Metanephros (tissue), 2 donors: Measurements from ENCODE around the genes SLC17A4 and SLC17A1.

DNA sequence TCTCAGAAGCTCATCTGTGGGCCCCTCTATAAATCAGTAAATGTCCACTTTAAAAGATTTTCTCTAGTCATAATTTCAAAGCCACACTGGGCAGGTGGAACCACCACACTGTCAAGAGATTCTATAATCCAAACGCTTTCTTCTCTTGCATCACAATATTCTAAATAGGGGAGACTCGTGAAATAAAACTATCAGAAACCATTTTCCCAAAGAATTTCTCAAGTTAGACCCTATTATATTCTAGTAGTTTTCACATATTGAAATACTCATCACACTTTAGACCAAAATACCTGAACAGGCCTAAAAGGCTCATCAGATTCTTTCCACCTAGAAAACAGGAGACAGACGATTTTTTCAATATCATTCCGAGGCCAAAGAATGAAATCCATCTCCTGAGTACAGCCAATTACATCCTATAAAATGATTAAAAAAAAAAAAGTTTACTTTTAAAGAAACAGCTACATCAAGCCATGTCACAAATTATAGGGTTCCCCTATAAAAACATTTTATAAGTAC, 4.9 kb downstream of the C6orf62 start:
- RAMPAGE, long total RNA, result no peak

DNA sequence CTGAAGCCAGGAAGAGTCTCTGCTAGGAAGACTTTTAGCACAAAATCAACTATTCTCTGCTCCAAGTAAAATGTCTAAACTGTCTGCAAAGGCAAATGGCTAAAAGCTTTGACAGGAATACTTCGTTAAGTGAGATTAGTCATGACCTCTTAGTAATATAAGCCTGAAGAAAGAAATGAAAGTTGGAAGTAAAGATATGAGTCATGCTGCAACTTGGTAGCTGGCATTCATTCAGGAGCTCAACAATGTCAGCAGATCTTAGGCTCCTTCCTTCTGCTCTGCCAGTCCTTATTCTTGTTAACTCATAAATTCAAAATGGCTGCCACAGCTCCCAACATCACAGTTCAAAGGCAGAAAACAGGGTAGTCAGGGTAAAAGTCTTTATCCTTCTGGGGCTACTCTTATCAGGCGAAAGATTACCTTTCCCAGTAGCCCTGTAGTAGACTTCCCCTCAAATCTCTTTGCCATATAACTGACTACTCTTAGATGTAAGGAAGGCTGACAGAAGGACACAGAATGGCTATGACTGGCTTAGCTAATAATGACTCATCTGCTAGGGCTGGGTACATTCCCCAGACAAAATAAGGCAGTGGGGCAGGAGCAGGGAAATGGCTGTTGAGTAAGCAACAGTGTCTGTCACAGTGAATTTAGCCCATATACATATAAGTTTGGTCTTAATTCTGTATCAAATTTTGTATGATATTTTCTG, 24.4 kb upstream of the C6orf62 start:
- RAMPAGE, long total RNA, result no peak

DNA sequence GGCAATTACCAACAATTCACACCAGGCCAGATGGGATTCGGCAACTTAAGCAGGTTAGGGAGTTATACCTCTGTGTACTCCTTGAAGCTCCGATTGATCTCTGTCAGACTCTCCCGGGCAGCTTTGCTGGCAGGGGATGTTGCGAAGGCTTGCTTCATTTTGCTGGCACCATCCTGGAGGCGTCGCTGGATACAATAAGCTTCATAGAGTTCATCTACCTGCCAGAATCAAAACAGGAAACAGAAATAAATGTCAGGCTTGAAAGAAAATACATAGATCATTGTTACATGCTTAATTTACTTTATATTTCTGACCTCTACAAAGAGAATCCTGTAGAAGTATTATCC, 66.5 kb upstream of the ARMH2 start:
- RAMPAGE, long total RNA, result no peak

DNA sequence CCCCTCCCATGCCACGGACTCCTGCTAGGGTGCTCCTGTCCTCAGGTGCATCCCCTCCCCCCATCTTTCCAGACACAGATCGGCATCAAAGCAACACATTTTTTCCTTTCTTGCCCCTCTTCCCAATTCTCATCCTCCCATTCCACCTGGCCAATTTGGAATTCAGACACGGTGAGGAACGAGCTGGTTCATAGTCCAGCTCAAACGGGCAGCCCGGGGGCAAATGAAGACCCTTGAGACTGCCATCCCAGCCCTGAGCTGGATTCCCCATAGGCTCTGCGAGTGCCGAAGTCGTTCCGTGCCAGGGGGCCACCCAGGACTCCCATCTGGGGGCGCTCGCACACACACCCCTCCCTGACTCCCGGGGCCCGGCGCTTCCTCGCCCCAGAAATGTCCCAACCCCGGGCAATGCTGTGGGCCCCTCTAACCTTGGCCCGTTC, 25.6 kb downstream of the RIPOR2 start:
- RAMPAGE, long total RNA, result no peak

GRCh38 chr6:24936451-24937289, 910 bp upstream of the RIPOR2 start:
- RAMPAGE, long total RNA, result no peak

- RAMPAGE, long total RNA, result no peak
Observed at GRCh38 chr6:24991579-24992041, 55.9 kb upstream of the RIPOR2 start.

DNA sequence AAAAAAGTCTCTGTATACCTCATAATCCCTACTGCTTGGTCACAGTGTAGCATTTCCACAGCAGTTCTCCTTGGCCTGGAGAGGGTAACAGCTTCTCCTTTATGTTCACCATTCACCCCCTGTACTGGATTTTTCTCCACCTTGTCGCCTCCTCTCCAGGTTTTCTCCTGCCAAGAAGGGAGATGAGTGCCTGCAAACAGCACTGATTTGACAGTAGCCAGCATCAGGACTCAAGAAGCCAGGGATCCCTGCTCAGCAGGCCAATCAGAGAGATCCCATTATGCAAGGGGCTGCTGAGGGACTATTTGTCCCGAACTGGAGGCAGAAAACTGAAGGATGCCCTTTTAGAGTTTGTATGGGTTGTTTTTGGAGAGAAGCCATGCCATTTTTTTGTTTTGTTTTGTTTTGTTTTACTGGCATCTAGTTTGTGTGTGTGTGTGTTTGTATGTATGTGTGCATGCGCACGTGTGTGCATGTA, 68.6 kb upstream of the RIPOR2 start:
- RAMPAGE, long total RNA, result no peak

GRCh38 chr6:25006223-25007150, 70.7 kb upstream of the RIPOR2 start:
- RAMPAGE, long total RNA, result no peak

GRCh38 chr6:25017308-25017887, 81.6 kb upstream of the RIPOR2 start:
- RAMPAGE, long total RNA, result no peak

DNA sequence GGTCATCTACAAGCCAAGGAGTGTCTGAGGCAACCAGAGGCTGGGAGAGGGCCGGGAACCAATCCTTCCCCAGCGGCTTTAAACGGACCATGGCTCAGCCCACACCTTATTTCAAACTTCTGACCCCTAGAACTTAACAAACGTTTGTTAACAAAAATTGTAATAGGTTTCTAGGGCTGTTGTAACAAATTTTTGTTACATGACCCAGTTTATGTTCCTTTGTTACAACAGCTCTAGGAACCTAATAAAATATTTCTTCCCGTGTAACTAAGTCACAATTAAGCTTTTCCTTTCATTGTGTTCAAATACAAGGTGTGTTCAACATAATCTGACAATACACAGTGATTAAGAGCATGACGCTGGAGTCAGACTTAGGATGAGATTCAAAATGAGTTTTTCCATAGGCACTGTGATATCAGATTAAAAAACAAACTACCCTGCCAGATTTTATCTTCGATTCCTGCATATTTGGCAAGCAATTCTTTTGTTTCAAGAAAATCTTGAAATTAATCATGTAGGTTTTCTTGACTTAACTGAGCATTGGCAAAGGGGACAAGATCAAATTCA, 169.5 kb upstream of the RIPOR2 start:
- RAMPAGE, long total RNA, result no peak

DNA sequence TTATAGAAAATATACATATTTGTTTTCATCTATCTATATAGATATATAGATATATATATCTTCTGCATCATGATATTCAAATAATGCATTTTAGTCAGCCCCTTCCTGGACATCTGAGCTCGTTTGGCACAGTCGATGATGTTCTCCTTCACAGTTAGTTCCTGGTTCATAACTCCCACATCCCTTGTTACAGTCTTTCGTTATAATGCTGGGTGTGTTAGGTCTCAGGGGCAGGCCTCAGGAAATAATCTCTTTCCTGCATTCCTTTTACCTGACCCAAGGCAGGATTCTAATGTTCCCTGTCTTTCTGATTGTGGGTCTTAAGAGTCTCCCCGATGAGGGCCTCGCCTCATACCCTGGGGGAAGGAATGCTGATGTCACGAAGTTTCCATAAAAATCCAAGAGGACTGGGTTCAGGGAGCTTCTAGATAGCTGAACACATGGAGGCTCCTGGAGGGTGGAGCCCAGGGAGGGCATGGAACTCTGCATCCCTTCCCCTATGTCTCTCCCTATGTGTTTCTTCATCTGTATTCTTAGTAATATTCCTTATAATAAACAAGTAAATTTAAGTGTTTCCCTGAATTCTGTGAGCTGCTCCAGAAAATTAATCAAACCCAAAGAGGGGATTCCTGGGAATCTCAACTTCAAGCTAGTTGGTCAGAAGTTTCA, 103.9 kb upstream of the CARMIL1 start:
- RAMPAGE, long total RNA, result no peak

DNA sequence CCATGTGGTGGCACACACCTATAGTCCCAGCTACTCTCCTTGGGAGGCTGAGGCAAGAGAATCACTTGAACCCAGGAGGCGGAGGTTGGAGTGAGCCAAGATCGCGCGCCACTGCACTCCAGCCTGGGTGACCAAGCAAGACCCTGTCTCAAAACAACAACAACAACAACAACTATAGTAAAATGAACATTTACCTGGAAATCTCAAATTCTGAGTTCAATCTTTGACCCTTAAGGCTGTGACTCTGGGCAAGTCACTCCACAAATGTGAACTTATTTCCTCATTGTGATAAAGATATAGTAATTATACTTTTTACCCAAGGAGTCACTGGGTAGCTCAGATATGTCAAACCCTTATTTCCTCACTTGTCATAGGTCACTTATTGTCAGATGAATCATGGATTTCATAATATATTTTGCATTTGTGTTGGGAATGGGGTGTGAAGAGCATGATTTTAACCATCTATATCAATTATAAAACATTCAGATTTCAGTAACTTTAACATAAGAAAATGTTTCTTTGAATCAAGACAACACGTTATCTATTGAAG, 3.8 kb upstream of the CARMIL1 start:
- RAMPAGE, long total RNA, result no peak

- RAMPAGE, long total RNA, result no peak
Observed at GRCh38 chr6:25326417-25326741, 47.2 kb downstream of the CARMIL1 start.

DNA sequence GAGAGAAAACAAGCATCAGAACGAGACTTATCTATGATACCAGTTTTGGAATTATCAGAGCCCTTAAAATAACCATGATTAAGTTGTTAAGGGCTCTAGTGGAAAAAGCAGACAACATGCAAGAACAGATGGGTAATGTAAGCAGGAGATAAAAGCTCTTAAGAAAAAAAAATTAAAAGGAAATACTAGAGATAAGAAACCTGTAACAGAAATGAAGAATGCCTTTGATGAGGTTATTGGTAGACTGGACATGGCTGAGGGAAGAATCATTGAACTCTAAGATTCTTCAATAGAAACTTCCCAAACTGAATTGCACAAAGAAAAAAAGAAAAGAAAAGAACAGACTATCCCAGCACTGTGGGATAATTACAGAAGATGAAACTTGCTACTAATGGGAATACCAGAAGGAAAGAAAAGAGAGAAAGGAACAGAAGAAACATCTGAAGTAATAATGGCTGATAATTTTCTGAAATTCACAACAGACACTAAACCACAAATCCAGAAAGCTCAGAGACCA, 127.3 kb upstream of the SCGN start:
- RAMPAGE, long total RNA, result no peak

DNA sequence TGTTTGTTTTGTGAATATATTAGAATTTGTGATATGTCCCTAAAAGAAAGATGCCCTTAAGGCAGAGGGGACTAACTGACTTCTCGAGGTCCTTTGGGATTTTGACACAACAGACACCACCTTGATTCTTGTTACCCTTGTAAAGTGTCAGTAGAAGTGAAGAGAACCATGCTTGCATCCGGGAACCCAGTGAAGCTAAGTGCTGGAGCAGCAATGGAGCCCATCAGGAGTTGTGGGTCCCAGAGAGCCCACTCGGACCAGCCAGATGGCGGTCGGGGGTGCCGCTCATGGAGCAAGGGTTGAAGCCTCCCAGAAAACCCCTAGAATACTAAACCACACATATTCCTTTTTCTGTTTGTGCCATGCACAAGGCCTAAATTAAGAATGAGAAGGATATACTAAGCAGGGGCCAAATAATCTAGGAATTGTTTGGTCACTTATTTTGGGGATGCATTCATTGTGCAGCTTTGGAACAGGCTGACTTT, 29.4 kb upstream of the SCGN start:
- RAMPAGE, long total RNA, result no peak

- RAMPAGE, long total RNA, result no peak
Observed at GRCh38 chr6:25661117-25661627, 9.2 kb downstream of the SCGN start.

DNA sequence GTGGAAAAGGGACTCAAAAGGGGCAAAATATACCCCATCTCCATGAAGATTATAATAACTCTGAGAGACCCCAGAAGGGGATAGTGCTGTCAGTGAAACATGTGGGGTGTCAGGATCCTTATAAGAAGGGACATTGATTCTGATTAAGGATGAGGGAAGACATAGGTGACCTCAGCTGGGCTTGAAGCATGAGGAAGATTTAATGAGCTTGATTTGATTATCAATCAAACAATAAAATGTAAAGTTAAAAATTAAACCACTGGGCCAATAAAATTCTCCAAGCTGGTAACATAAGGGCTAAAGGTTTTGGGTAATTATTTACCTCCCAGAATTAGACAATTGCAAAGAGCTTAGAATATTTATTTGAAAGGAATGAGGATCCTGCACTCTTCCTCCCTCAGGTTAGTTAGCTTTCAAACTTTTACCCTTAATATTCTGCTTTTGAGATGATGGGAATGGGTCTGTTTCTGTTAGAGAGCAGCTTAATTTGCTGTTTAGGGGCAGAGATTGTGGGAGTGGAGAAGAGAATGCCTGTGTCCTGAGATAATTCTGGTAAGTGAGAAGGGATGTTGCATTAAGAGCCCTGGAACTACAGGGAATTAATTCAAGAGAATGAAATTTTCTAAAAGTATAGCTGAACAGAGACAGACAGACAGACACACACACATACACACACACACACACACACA, at the start of gene SLC17A4:
Gene SLC17A4 (plus strand): TSS at position 362 of the 689 bp plus-strand sequence.
- RAMPAGE, long total RNA, result no peak

DNA sequence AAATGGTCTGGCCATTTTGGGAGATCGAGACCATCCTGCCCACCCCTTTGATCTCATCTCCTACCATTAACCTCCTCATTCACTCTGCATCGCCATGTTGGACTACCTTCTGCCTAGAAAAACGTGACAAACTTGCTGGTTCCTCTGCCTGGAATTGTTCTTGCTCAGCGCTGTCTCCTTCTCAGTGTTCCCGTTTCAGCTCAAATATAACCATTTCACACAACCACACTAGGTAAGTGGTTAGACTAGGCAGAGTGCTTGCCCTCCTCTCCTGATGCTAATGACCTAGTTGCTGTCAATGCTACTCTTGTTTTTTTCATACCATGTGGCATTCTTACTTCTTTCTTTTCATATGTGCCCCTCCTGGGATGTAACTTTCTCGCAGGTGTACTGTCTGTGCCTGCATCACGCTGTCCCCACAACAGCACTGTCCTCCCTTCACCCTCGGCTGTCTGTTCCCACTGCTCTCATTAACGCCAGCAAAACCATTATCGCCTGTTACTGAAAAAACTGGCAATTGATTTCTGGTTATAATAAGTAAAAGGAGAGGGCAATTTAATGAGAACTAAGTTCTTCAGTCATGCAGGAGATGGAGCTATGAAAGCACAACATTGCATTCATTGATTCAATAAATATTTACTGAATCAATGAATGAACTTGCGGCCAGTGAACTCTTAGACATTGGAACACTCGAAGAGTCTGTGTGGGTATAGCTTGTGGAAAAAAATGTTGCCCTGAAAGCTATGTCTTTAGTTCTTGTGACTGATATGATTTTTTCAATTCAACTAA, 1.8 kb downstream of the SLC17A4 start:
- RAMPAGE, long total RNA, result no peak

DNA sequence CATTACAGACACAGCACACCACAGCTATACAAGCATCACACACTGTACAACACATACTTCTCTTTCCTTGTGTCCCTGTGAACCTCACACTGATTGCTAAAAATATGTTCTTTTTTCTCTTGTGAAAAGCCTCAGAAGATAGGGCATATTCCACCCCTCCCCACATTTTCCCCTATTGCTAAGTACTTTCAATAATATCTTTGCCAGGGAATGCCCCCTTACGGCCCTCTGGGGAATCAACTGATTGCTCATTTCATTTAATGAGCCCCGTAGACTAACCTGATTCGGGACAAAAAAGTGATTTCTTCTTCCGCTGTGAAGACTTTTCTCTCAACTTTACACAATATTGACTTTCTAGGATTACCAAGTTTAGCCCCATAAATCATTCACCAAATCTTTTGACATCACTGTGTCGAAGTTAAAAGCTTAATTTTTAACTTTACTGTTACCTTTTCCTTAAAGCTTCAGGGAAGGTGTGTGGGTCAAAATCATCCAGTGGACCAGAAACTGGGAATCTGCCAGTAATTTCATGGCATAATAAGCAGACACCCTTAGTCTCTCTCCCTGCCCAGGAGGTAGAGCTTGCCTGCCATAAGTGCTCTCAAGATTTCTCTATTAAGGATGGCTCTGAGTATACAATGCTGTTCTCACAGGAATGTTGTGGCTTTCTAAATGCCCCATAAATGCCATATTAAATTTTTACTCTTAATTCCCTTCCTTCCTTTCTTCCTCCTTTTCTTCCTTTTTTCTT, at the start of gene SLC17A1:
Gene SLC17A1 (minus strand): TSS at position 338 of the 751 bp plus-strand sequence.
- RAMPAGE, long total RNA, result no peak

DNA sequence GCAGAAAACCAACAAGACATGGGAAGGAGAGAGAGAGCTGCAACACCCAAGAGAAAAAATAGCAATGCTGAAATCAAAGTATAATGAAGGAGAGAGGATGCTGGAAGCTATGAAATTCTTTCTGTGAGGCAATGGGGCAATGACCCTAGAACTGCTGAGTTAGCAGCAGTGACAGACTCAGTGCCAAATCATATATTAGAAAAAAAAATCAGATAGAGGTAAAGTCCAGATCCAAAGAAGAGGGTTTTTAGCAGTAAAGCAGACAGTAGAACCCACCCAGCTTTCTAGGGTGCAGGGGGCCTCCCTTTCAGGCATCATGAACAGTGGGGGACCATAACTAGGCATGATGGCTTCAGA, 27.0 kb downstream of the SLC17A2 start:
- RAMPAGE, long total RNA, result no peak